Neural progenitor cell (in vitro differentiated cells): Measurements from ENCODE around the genes FAM193B and N4BP3.

GRCh38 chr5:177133123-177133358, 532 bp upstream of the NSD1 start:
- RAMPAGE, long total RNA, result no peak

DNA sequence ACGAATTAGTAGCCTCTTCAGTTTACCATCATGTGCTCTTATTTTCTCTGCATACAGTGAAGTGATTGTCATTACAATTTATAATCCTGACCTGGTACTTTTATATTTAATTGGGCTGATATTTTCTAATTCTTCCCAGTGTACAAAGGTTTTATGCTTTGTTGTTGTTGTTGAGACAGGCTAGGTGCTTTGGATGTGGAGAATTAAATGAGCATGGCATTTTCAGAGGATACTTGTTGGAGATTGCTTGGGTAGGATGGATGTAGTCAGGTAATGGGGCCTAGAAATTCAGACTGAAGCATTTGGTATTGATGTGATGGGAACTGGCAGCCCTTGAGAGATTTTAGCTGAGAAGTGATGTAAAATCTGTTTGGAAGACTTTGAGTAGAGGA, 6.5 kb downstream of the NSD1 start:
- RAMPAGE, long total RNA, result no peak

GRCh38 chr5:177153812-177154369, 20.3 kb downstream of the NSD1 start:
- RAMPAGE, long total RNA, result no peak

- RAMPAGE, long total RNA, result no peak
Observed at GRCh38 chr5:177441535-177442770, 4.7 kb upstream of the PRR7 start.

DNA sequence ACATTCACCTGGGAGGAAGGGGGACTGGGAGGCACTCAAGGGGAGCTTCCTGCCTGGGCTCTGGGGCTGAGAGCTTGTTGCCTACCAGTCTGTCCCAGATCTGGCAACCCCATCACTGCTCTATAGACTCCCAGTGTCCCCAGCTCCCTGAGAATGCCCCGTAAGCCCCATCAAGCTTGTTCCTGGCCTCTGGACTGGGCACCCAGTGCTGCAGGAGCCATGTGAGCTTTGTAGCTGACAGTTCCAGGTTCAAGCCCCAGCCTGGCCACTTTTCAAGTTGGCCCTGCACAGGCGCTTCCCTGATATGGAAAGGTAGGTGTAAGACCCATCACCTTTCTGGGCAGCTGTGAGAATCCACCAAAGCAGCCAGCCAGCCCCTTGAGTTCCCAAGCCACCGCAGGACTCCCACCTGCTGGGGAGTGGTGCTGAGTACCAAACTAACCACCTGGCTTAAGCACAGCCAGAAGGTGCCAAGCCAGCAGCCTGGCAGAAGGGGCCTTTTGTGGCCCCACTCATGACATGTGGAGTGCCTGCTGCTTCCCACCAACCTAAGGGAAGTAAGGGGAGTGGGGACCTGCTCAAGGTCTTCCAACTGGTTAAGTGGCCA, 3.0 kb upstream of the PRR7 start:
- RAMPAGE, long total RNA, result no peak

- RAMPAGE, long total RNA, result no peak
Observed at GRCh38 chr5:177452712-177452980, 6.0 kb downstream of the PRR7 start.

GRCh38 chr5:177476275-177477269, 3.1 kb upstream of the DBN1 start:
- RAMPAGE, long total RNA, result no peak

DNA sequence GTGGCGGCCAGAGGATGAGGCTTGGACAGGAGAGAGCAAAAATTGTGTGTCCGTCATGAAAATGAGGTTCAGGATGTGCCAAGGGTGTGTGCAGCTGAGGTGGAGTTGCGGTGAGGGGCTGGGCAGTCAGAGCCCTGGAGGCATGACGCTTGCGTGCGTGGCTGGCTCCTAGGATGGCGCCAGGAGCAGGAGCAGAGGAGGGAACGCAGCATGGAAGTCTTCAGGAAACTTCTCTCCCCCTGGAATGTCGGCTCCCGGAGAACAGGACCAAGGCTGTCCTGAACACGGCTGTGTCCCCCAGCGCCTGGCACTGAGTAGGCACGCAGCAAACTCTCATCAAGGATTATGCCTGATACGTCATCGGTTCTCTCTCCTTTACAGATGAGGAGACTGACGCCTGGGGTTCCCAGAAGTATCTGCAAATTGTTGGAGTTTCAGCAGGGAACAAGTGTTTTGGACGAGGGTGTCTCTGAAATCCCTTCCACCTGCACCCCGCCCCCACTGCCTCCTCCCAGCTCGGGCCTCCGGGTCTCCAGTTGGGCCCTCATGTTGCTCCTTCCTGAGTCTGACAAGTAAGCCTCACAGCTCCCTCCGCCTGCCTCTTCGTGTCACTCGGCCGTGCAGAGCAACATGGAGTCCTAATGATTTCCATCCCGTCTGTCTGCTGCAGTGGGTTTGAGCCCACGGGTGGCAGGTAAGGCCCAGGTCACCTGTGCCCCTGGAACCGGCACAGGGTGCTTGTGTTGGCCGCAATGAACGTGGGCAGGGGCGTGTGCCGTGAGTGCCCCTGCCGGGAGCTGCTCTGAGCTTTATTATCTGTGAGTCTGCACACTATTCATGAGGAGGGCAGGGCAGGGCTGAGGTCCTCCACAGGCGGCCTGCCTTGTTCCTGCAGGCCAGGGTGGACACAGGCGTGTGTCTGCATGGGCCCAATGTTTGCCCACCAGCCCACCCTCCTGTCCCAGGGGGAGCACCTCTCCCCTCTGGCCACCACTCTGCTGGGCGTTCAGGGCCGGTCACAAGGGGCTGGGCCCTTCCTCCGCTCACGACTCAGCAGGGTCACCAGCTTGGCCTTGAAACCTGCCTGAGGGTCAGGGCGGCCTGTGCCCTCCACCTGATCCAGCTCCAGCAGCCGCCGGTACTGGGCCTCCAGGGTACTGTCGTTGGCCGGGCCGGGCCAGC, 6.0 kb upstream of the PDLIM7 start:
- RAMPAGE, long total RNA, result no peak

GRCh38 chr5:177510262-177511251, 931 bp upstream of the DOK3 start:
- RAMPAGE, long total RNA, result no peak

DNA sequence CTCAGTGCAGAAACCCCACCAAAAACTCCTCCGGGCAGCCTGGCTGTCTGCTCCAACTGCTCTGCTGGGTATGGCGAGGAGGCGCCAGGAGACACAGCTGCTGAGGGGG, 830 bp downstream of the FAM193B start:
- RAMPAGE, long total RNA, result no peak

DNA sequence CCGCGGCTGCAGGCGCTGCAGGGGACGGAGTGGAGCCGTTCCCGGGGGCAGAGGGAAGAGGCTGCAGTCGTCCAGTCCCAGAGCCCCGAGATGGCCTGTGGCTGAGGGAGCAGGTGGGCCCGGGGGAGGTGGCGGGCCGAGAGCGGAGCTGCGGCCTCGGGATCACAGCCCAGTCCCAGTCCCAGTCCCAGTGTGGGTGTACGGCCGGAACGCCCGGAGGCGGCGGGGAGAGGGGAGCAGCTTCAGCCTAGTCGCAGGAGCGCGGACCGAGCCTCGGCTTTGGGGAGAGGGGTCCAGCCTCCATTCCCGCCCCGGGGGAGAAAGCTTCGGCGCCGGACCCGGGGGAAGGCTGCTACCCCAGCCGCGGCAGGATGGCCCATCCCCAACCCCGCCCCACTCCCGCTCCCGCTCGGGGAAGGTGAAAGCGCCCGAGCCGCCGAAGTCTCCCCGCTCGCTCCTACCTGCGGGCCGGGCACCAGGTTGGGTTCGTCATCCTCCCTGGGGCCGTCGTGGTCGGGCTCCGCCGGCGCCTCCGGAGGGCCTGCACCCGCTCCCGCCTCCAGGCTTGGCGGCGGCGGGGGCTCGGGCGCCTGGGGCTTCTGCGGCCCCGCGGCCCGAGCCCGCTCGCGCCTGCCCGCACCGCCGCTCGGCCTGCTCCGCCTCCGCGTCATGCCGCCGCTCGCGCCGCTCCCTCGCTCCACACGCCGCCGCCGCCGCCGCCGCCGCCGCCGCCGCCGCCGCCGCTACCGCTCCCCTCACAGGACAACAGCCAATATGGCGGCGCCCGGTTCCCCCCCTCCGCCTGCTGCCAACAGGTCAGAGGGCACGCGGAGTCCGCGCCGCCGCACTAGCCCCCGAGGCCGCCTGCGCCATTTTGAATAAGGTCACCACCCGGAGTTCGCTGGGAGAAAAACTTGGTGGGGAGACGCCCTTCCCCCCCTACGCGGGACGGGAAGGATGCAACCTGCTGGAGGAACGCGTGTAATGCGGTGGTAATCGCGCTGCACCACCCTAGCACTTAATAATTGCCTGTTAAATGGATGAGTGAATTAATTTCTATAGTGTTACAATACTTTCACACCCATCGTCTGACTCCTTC, at the start of gene FAM193B:
Gene FAM193B, minus strand, starts transcription at position 776 of the 1,099 bp plus-strand sequence.
- RAMPAGE, long total RNA, result no peak

- RAMPAGE, long total RNA, result no peak
Observed at GRCh38 chr5:177595277-177596281, 3.6 kb downstream of the TMED9 start.

- RAMPAGE, long total RNA, result no peak
Observed at GRCh38 chr5:177603711-177604826, 4.1 kb downstream of the B4GALT7 start.

DNA sequence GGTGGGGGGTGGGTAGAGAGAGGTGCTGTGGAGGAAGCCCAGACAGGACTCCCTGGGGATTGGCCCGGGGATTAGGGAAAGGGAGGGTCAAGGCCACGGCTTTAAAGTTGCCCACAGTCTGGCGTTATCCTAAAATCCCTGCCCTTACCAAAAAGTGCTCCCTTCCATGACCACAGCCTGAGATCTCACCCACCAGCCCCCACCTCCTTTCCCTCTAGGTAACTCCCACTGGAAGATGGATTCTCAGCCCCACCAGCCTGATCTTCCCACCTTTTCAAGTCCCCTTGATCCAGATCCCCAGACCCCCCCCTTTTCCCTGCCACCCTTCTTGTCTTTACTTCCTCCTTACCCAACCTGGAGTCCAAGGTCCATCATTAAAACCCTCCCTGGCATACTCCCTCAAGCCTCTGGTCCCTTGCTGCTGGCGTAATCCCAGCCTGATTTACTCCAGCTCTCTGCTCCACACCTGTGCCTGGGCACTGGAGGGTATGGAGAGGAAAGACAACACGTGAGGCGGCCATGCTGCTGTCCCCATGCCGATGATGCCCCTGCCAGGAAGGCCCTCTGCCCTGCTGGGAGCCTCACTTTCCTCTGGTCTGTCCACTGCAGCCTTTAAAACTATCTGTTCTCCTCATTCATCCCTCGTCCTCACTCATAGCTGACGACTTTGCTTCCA, 5.0 kb downstream of the B4GALT7 start:
- RAMPAGE, long total RNA, result no peak

GRCh38 chr5:178107969-178108848, 5.1 kb upstream of the N4BP3 start:
- RAMPAGE, long total RNA, result no peak

DNA sequence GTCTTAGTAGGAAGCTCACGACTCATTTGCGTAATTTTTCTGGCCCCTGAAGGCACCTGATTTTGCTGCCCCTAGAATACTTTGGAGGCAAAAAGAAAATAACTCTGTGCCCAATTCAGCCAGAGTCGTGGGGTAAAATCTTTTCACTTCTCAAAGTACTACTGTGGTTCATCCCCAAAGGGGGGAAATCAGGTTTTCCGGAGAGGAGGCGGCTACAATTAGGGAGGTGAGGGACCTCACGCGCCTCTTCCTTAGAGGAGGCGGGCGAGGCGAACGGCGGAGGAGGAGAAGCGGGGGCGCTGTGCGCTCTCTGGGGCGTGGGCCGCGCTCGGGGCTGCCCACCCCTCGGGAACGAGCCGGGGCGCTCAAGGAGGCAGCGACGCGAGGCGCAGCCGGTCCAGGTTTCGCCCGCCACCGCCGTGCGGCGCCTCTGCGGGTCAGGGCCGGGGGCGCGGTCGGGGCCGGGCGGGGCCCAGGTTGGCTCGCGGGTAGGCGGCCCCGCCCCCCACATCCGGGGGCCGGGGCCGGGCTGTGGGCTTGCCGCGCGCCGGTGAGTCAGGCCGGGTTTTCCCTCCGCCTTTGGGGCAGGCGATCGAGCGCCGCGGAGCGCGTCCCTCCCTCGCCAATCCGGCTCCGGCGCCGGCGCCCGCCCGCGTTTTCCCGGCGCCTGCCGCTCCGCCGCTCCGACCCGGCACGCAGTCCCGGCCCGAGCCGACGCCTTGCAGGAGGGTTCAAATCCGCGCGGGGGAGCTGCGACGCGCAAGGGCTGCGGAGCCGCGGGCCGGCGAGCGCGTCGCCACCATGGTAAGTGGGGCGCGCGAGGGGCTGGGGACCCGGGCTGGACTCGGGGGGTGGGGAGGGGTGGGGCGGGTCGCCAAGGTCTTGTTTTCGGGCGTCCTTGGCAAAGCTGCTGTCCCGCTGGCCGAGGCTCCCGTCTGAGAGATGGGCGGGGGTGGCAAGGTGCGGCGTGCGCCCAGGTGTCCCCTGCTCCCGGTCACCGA, at the start of gene N4BP3:
Gene N4BP3, plus strand, starts transcription at position 565 of the 1,001 bp plus-strand sequence.
- RAMPAGE, long total RNA, result no peak

- RAMPAGE, long total RNA, result no peak
Observed at GRCh38 chr5:178123414-178123932, 7.3 kb upstream of the RMND5B start.

DNA sequence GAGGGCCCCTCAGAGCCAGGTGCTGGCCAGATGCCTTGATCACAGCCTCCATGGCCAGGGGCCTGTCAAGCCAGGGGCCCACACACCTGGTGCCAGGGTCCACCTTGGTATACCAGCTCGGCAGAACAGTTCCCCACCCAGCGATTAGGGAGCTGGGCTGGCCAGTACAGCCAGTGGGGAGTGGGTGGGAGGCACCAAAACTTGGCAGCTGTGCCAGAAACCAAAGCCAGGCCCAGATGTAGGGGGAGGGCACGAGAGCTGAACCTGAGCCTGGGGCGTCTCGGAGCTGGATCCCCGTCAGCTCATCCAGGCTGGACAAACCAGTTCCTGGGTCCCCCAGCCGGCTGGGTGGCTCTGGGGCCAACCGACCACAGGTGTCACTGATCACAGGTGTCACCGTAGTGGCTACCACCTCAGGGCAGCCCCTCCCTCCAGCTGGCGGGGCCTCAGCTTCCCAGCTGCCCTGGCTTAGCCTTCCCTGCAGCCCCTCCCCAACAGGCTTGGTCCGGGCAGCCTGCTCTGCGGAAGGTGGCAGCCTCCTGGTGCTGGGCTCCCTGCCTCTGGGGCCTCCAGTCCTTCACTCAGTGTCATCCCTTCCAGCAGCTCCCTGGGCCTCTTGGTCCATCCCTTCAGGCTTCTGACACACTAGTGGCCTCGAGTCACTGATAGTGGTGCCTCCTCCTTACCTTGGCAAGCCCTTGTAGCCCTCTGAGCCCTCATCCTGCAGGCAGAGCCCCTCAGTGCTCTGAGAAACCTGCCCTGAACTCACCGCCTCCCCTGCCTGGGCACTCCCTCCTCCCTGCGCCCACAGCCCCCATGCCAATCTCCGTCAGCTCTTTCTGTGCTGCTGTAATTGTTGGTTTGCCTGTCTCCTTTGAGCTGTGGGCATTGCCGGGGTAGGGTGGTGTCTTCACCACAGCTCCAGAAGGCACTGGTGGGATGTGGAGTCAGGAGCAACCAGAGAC, 6.5 kb upstream of the RMND5B start:
- RAMPAGE, long total RNA, result no peak

- RAMPAGE, long total RNA, result no peak
Observed at GRCh38 chr5:178127266-178127833, 3.5 kb upstream of the RMND5B start.

- RAMPAGE, long total RNA, result no peak
Observed at GRCh38 chr5:178148392-178149575, 4.9 kb downstream of the NHP2 start.